ENCODE results near the genes RBBP6 and IL4R.

GRCh38 chr16:23848503-23849470 is 13.0 kb downstream of the PRKCB start:
- PRO-cap = no peak
- RRBS = no CpG with 5 or more reads among the region's 15 CpGs

DNA sequence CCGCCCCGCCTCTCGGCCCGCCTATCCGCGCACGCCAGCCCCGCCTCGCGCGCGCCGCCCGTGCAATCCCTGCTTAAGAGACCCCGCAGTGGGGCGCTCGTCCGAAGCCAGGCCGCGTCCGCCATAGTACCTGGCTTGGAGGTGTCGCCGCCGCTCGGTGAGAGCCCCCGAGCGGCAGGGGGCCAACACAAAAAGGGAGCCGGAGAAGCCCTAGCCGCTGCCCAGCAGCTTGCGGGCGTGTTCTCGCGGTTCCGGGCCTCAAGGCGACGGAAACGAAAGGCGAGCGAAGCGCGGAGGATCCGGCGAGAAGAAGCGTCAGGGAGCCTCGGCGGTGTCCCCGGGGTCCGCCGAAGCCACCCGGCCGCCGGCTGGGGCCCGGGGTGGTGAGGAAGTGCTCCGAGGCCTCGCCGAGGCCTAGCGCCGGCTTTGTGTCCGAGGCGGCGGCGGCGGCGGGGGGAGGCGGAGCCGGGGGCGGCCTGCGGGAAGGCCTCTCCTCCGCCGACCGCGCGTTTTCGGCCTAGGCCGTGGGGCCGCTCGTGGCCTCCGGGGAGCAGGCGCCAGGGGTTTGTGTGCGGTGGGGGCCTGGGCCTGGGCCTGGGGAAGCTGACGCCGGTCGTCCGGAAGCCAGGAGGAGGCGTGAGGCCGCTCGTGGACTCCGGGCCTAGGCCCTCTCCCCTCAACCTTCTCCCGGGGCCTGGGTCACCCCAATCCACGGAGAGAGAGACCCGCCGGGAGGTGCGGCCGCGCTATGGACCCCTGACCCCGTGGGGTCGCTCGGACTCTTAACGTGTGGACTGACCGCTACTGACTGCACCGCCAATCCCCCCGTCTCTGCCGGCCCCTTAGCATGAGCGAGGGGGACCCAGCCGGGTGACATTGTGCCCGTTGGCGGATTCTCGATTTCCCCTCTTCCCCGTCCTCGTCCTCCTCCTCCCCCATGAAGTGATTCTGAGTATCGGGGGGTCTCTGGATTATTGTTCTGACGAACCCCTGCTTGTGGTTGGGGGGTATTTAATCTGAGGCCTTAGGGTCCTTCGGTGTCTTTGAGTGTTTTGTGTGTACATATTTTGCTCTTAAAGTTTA is at the start of gene RBBP6:
Gene RBBP6 (plus strand): TSS at position 86 of the 1,083 bp plus-strand sequence.
- PRO-cap = bidirectional peak, plus-strand start at position 130 of the sequence, minus-strand start outside the sequence; bidirectional peak, plus-strand start at position 423 of the sequence, minus-strand start at position 393 of the sequence
- RRBS = 2% methylated on average over 59 of the region's 113 CpGs

DNA sequence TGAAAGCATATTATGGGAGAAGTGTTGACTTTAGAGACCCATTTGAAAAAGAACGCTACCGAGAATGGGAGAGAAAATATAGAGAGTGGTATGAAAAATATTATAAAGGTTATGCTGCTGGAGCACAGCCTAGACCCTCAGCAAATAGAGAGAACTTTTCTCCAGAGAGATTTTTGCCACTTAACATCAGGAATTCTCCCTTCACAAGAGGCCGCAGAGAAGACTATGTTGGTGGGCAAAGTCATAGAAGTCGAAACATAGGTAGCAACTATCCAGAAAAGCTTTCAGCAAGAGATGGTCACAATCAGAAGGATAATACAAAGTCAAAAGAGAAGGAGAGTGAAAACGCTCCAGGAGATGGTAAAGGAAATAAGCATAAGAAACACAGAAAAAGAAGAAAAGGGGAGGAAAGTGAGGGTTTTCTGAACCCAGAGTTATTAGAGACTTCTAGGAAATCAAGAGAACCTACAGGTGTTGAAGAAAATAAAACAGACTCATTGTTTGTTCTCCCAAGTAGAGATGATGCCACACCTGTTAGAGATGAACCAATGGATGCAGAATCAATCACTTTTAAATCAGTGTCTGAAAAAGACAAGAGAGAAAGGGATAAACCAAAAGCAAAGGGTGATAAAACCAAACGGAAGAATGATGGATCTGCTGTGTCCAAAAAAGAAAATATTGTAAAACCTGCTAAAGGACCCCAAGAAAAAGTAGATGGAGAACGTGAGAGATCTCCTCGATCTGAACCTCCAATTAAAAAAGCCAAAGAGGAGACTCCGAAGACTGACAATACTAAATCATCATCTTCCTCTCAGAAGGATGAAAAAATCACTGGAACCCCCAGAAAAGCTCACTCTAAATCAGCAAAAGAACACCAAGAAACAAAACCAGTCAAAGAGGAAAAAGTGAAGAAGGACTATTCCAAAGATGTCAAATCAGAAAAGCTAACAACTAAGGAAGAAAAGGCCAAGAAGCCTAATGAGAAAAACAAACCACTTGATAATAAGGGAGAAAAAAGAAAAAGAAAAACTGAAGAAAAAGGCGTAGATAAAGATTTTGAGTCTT is 30.1 kb downstream of the RBBP6 start:
- PRO-cap = no peak
- RRBS = no CpG with 5 or more reads among the region's 10 CpGs

DNA sequence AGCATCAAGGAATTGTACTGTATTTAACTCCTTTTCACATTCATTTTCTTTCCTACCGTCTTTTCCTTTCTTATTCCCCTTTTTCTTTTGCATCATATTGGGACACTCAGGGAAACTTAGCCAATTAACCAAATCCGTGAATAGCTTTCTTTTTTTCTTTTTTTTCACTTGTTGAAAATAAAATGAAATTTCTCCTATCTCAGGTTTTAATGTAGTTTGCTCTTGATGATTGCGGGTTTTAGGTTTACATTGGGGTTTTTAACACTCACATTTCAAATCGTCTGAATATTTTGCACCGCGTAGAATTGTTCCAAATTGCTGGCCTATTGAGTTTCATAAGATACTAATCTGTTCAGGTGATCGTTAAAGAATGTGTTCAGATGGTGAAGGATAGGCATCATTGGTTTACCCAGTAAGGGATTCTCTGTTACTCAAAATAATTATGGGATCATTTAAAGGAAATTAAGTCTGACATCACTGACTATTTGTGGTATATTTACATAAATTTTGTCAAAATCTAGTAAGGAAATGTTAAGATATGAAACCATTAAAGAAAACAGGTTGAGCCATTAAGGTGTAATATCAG is 1.7 kb downstream of the TNRC6A start:
- PRO-cap = no peak
- RRBS = no CpG with 5 or more reads among the region's 7 CpGs

DNA sequence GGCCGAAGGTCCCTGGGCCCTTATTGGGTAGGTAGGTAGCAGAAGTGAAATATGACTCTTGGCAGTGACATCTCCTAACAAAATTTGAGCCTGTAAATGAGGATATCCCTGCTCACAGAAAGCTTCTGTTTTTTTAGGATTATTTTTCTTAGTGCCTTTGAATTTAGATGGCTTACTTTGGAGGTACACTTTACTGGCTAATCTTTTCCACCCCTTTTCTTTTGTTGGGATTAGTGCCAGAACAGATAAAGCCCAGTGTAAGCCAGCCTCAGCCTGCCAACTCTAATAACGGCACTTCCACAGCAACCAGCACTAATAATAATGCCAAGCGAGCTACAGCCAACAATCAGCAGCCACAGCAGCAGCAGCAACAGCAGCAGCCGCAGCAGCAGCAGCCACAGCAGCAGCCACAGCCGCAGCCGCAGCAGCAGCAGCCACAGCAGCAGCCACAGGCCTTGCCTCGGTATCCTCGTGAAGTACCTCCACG is 47.3 kb downstream of the TNRC6A start:
- PRO-cap = no peak
- RRBS = no CpG with 5 or more reads among the region's 9 CpGs

DNA sequence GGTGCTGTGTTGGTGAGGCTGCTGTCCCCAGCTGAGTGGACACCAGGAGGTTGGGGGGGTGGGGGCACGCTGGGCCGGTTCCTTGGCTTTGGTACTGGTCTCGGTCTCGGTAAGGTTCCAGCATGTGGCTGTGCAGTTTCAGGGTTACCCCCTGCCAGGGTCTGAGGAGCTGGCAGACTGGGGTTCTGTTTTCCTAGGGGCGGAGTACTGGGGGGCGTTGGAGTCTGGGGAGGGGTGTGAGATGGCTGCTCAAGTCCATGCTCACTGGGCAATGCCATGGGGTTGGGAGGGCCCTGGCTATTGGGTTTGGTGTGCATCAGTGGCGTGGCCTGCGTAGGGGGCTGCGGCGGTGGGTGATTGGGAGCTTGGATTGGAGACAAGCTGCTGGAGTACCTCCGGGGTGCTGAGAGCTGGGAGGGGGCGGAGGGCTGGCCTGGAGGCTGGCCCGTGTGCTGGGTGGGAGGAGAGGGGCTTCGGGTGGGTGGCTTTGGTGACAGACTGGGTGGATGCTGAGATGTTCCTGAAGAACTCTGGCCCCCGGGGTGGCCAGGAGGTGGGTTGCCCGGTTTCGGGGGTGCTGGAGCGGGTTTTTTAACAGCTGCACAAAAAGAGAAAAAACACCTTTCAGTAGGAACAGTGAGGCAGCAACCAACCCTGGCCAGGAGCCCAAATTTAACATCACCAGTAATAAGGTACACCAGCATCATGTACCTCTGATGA is 84.2 kb downstream of the ARHGAP17 start:
- PRO-cap = no peak
- RRBS = no CpG with 5 or more reads among the region's 18 CpGs

DNA sequence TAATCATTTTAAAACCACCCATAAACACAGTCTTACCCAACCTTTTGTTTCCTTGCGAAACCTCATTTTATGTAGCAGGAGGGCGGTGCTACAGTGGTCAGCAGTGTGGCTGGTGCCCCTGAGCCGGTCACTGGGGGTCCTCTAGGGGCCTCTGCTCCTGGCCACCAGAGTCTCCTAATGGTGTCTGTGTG is 39.1 kb upstream of the AQP8 start:
- PRO-cap = no peak
- RRBS = no CpG with 5 or more reads among the region's 3 CpGs

DNA sequence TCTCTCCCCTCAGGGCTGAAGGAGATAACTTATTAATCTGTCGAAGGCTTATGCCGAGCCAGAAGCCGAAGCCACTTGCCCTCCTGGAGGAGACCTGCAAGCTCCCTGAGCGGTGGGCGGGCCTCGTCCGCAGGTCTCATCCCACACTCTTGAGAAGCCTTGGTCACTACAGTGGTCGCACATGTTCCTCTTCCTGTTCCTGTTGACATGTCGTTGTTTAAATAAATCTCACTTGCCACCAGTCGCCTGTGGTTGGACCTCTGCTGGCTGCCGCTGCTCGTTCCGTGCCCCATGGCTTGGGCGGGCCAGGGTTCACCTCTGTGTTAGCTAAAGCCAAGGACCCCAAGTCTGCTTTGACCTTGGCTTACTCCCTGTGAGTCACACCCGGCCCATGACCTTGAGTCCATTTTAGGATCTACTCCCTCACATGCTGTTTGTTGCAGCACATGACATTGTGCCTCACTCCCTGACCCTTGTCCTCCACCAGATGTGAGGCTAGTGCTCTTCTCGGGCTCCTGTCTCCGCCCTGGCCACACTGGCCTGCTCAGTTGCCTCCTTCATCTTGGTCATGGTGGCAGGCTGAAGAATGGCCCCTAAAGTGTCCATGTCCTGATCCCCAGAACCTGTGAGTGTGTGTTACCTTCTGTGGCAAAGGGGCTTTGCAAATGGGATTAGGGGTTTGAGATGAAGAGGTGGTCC is 38.6 kb upstream of the AQP8 start:
- PRO-cap = no peak
- RRBS = no CpG with 5 or more reads among the region's 17 CpGs

GRCh38 chr16:27179247-27180012 is 23.9 kb upstream of the KDM8 start:
- PRO-cap = no peak
- RRBS = no CpG with 5 or more reads among the region's 17 CpGs

DNA sequence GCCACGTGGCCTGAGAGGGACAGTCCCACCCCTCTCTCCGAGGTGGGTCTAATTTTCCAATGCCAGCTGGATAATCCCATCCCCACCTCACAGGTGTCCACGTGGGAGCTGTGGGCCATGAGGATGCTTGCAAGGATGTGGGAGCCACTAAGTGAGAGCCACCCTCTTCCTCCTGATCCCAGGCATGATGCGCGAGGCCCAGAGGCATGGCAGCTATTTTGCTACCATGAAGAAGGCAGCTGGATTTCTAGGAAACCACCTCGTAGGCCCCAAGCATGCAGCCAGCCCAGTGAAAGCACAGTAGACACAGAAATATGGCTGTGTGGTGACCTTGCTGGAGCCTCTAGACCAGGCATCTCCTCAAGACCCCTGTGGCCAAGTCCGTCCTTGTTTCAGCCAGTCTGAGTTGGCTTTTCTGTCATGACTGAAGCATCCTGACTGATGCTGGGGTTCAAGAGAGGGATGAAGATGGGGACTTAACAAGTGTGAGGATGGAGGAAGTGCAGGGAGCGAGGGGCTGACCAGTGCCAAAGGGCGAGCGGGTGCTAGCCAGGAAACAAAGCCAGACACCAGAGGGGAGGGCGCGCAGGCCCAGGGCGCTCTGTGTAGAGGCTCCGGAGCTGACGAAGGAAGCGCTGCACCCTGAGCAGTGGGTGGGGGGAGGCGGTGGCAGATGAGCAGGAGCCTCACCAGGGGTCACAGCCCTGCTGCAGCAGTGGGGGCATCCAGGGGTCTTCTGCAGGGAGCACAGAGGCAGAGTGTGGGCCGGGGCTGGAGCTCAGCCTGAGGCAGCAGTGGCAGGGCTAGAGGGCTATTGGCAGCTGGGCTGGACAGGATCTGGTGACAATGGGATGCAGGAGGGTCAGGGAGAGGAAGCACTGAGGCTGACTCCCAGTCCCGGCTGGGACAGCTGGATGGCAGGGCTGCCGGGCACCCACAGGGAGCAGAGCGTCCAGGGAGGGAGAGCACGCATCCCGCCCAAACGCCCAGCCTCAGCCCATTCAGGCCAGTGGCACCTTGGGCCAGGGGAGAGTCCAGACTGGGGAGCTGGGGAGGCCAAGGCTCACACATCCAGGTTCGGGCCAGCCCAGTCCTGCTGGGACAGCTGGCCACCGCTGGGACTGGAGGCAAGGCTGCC is 20.7 kb downstream of the KDM8 start:
- PRO-cap = no peak
- RRBS = no CpG with 5 or more reads among the region's 26 CpGs

- PRO-cap = no peak
- RRBS = no CpG with 5 or more reads among the region's 21 CpGs
Measured at GRCh38 chr16:27234922-27235859, 31.9 kb downstream of the KDM8 start.

- PRO-cap = no peak
- RRBS = no CpG with 5 or more reads among the region's 16 CpGs
Measured at GRCh38 chr16:27242802-27243748, 25.5 kb downstream of the NSMCE1 start.

DNA sequence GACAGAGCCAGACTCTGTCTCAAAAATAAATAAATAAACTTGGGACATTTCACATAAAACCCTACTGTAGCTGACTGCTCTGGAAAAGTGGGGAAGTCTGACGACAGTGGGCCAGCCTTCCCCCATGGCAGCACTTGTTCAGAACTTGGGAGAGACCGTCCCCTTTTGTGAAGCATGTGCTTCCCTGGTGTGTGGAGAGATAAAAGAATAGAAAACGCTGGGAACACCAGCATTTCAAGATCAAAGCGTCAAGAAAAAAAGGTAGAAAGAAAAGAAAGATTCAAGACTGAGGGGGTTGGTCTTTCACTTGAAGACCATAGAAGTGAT is 3.1 kb upstream of the NSMCE1 start:
- PRO-cap = no peak
- RRBS = no CpG with 5 or more reads among the region's 4 CpGs

DNA sequence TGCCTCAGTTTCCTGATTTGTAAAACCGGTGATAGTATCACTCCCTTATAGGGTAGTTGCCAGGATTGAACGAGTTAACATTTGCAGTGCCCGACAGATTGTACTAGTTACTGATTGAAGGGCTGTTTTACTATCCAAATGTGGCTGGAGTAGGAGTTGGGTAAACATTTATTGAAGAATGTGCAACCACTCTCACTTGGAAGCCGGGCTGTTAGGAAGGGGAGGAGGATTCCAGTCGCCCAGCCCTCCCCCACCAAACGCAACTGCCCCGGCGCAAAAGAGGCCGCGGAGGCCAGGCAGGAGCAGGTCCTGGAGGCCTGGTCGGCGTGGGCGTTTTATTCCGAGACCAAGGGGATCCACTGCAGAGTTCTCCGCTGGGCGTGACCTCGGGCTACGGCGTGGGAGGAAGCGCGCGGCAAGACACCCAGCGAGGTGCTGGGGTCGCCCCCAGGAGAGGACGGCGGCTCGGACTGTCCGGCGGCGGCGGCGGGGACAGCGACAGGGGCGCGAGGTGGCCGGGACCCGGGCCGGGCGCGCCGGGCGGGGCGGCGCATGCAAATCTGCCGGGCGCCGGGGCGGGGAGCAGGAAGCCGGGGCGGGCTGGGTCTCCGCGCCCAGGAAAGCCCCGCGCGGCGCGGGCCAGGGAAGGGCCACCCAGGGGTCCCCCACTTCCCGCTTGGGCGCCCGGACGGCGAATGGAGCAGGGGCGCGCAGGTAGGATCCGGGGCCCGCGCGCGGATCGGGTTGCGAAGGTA is at the start of gene IL4R:
Gene IL4R (plus strand): TSS at position 668 of the 755 bp plus-strand sequence.
- PRO-cap = unidirectional peak, plus-strand start at position 189 of the sequence; unidirectional peak, plus-strand start at position 276 of the sequence; bidirectional peak, plus-strand start at position 620 of the sequence, minus-strand start at position 472 of the sequence
- RRBS = 2% methylated on average over 31 of the region's 71 CpGs

- PRO-cap = no peak
- RRBS = no CpG with 5 or more reads among the region's 17 CpGs
Measured at GRCh38 chr16:27317932-27318797, 4.4 kb downstream of the IL4R start.

DNA sequence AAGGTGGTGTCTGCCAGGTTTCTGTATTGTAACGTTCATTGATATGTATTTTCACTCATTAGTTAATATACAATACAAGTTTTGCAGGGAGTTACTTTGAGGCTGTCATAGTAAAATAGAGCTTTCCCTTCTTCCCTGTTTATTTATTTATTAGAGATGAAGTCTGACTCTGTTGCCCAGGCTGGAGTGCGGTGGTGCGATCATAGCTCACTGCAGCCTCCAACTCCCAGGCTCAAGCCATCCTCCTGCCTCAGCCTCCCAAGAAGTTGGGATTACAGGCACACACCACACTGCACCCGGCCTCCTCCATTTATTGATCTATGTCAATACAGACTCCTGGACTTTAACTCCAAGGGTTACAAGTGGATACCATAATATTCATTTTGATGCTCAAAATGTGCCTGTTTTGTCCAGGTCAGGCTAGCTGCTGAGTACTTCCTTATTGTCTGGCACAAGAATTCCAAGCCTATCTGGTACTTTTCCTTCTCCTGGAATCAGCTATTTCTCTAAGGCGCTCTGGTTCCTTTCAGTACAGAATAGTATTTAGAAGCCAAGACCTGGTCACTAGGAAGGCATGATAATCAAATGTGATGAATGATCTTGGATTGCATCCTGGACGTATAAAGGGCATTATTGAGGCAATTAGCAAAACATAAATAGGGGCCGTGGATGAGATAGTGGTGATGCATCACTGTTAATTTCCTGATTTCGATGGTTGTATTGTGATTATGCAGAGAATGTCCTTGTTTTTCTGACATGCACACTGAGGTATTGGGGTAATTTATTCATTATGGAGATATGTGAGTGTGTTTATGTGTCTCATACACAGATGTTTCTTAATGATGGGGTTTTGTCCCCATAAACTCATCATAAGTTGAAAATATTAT is 21.7 kb downstream of the IL4R start:
- PRO-cap = no peak
- RRBS = no CpG with 5 or more reads among the region's 8 CpGs

GRCh38 chr16:27352273-27352635 is 38.5 kb downstream of the IL4R start:
- PRO-cap = no peak
- RRBS = no CpG with 5 or more reads among the region's 11 CpGs

GRCh38 chr16:27364321-27365081 is 37.5 kb upstream of the IL21R start:
- PRO-cap = bidirectional peak, plus-strand start at chr16:27364796, minus-strand start at chr16:27364640
- RRBS = no CpG with 5 or more reads among the region's 6 CpGs

DNA sequence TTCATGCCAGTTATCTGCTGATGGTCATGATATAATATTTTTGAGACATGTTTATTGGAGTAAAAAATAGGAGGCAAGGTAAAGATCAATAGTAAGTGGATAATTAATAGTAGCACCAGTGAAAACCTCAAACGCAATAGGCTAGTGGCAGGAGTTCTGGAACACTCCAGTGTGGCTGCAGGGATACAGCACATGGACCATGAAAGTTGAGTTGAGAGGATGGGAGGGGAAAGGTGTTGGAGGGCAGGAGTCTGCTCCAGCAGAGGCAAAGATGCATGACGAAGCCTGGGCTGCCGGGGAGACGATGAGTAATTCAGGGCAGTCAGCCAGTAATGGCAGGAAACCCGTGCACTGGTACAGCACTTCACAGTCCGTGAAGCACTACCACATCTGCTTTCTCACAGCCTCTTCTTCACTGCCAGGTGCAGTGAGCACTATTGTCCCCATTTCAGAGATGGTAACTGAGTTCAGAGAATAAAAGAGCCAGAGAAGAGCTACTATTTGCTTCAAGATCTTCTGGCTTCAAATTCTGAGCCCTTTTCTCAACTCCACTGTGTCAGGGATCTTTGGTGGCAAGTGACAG is 24.4 kb downstream of the IL21R start:
- PRO-cap = no peak
- RRBS = no CpG with 5 or more reads among the region's 6 CpGs

GRCh38 chr16:27464761-27465566 is 63.0 kb downstream of the IL21R start:
- PRO-cap = no peak
- RRBS = no CpG with 5 or more reads among the region's 30 CpGs

All from Caco-2 (cell line).